ENCODE data around the gene CXorf38.

- PRO-cap = bidirectional peak, plus-strand start at chrX:38805341, minus-strand start at chrX:38805096
- RRBS = 48% methylated on average over 3 of the region's 16 CpGs
These were observed 4.0 kb downstream of the MID1IP1 start for GRCh38 chrX:38805292-38805613.

DNA sequence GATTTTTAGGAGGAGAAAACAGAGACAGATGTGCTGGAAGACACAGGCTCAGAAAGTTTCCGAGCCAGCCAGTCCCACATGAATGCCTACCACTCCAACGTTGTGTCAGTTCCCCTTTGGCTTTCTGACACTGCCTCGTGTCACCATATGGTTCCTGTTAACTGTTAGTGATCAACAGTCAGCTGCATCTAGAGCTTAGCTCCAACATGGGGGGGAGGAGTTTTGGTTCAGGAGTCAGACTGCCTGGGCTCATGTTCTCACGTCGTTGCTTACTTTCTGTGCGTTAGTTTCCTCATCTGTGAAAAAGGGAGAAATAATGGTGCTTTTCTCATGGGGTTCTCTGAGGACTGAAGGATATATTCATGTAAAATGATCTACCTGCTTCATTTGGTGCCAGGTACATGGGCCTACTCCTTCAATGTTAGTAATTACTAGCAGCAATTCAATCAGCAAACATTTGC lies 343.8 kb downstream of the MID1IP1 start:
- PRO-cap = no peak
- RRBS = no CpG with 5 or more reads among the region's 6 CpGs

GRCh38 chrX:39174371-39175487 lies 373.5 kb downstream of the MID1IP1 start:
- PRO-cap = no peak
- RRBS = no CpG with 5 or more reads among the region's 18 CpGs

DNA sequence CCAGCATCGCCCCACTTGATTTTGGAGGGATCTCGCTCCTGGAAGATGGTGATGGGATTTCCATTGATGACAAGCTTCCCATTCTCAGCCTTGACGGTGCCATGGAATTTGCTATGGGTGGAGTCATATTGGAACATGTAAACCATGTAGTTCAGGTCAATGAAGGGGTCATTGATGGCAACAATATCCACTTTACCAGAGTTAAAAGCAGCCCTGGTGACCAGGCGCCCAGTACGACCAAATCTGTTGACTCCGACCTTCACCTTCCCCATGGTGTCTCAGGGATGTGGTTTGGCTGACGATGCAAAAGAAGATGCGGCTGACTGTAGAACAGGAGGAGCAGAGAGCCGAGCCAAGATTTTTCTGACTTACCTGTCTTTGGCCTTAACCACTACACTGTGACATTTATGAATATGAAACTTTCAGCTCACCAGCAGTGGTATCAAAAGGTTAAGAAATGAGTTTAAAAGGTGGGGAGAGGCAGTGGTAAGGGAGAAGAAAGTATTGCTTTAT lies 309.8 kb downstream of the BCOR start:
- PRO-cap = bidirectional peak, plus-strand start at position 306 of the sequence, minus-strand start at position 282 of the sequence
- RRBS = no CpG with 5 or more reads among the region's 9 CpGs

DNA sequence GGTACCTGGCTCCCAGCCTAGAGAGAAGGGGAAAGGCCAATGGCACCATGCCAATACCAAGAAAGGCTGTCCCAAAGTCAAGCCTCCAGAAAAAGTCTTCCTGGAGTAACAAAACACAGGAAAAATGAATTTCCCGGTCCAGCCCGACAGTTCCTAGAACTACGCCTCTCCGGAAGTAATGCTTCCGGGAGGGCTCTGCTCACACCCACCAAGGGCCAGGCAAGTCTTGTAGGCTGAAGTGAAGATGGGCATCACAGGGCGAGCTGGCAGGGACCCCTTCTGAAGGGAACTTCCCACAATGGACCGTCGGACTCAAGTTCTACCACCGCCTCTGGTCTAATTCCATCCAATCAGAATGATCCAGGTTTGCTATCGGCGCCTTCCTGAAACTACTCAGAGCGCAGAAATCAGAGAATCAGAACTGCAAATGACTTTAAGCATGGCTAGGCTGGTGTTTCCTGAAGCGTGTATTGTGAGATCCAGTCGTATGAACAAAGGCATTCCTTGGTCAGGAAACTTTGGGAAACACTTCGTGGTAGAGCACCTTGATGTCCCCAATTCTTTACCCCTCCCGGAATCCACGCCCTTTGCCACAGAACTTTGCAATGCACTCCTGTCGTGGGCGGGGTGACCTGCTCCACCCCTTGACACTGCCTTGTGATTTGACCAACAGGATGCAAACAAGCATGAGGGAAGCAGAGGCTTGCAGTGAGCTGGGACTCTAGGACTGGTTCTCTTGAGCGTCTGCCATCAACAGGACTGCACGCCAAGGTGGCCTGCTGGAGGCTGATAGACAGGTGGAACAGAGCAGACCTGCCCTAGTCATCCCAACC lies 127.8 kb downstream of the BCOR start:
- PRO-cap = no peak
- RRBS = no CpG with 5 or more reads among the region's 21 CpGs

GRCh38 chrX:40007473-40008189 lies 90.1 kb downstream of the BCOR start:
- PRO-cap = no peak
- RRBS = no CpG with 5 or more reads among the region's 32 CpGs

DNA sequence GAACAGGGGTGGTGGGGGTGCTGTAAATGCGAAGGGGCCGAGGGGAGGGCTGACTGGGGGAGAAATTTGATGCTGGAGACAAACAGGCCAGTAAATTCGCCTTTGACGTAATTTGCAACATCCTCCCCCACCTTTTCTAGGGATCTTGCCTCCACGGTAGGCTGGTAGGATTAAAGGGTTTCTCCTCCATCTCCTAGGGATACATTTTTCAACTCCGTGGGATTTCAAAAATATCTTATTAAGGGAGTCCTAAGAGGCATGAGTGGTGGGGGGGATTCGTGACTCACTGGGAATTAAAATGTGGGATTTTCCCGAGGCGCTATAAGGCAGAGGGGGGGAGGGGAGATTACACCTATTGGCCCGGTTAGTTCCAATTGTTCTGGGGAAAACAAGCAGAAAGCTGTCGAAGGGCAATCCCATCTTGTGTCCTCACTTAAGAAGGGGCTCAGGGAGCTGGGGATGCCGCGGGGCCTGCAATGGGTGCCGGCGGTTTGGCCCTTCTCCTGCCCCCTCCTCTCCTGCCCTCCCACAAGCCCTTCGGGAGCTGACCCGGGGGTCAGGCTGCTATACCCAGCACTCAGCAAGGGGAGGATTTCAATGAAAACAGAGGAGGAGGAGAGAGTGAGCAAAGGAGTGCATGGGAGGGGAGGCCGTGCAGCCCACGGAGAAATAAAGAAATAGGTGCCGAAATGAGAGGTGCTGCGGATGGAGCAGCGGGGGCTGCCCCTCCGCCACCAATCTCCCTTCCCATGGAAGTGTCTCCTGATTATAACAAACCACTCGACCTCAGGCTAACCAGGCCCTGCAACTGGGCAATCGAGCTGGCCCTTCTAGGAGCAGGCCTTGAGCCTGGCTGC lies 3.2 kb upstream of the BCOR start:
- PRO-cap = no peak
- RRBS = 65% methylated on average over 4 of the region's 25 CpGs

DNA sequence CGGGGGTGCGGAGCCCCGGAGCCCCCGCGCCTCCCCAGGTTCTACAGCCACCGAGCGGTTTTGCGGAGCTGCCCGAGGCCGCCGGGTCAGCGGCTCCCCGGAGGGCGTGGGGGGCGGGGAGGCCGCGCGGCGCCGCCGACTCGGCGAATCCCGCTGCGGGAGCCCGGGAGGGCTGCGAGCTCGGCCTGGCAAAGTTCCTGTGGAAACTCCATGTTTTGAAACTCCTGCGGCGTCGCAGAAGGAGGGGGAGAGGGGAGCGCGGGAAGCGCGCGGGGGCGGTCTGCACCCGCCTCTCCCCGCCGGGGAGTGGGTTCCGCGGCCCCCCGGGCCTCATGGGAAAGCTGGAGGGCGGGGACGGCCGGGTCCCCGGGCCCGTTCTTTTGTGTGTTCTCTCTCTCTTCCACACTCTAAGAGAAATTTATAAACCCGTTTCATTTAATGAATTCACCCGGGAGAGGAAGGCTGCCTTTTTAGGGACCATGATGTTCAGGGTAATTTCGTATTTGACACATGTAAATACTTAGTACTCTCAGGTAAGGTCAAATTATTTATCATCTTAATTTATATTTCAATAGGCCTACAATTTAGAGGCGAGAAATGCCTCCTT lies 12.0 kb upstream of the BCOR start:
- PRO-cap = bidirectional peak, plus-strand start at position 249 of the sequence, minus-strand start at position 62 of the sequence
- RRBS = 10% methylated on average over 25 of the region's 52 CpGs

DNA sequence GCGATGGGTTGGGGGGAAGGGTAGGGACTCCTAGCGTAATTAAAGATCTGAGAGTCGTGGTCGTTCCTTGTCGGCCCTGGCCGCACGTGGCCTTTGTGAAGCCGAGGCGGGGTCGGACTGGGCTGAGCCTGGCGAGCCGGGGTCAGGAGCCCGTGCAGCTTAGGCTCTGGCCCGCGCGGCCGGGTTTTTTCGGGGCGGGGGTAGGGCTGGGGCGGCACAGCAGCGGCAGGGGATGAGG lies 58.3 kb upstream of the BCOR start:
- PRO-cap = no peak
- RRBS = 81% methylated on average over 10 of the region's 21 CpGs

GRCh38 chrX:40158236-40158873 lies 60.6 kb upstream of the BCOR start:
- PRO-cap = bidirectional peak, plus-strand start at chrX:40158381, minus-strand start at chrX:40158346
- RRBS = no CpG with 5 or more reads among the region's 63 CpGs

GRCh38 chrX:40179350-40179658 lies 81.5 kb upstream of the BCOR start:
- PRO-cap = no peak
- RRBS = no CpG with 5 or more reads among the region's 6 CpGs

DNA sequence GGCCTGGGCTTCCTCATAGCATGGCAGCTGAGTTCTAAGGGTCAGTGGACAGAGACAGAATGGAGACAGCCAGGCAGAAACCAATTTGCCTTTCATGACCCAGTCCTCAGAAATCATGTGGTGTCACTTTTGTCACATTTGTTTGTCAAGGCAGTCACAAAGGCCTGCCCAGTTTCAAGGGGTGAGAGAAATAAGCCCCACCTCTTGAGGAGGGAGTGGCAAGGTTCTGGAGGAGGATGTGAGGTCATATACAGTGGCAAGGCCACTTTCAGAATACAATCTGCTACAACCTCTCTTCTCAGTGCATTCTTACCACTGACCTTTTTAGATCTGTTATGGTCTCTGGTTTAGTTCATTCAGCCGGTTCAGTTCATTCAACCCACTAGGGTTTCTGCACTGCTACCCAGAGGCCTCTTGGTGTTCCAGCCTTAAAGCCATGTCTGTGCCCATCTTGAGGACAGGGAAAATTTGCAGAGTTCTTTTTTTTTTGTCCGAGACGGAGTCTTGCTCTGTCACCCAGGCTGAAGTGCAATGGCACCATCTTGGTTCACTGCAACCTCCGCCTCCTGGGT lies 103.8 kb upstream of the BCOR start:
- PRO-cap = no peak
- RRBS = no CpG with 5 or more reads among the region's 4 CpGs

DNA sequence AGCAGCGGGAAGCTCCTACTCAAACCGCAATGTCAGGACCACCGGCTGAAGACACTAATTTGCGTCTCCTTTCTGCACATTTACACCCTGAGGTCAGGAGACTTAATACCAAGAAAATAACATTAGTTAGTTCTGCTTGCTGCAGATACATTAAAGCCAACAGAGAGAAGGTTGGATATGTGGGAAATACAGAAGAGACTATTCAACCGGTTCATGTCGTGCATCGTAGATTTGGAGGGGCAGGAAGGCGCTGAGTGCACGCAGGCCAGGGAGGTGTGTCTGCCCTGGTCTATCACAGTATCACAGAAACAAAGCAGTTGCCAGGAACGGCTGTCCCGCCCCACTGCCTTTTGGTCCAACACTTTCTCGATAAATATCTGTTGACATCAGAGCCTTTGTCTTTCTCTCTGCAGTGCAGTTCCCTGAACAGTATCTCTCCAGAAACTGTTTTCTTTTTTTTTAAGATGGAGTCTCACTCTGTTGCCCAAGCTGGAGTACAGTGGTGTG lies 151.0 kb upstream of the BCOR start:
- PRO-cap = no peak
- RRBS = no CpG with 5 or more reads among the region's 12 CpGs

- PRO-cap = no peak
- RRBS = no CpG with 5 or more reads among the region's 5 CpGs
These were observed 157.5 kb upstream of the ATP6AP2 start for GRCh38 chrX:40423172-40423780.

- PRO-cap = no peak
- RRBS = no CpG with 5 or more reads among the region's 9 CpGs
These were observed 67.6 kb upstream of the ATP6AP2 start for GRCh38 chrX:40513063-40513663.

DNA sequence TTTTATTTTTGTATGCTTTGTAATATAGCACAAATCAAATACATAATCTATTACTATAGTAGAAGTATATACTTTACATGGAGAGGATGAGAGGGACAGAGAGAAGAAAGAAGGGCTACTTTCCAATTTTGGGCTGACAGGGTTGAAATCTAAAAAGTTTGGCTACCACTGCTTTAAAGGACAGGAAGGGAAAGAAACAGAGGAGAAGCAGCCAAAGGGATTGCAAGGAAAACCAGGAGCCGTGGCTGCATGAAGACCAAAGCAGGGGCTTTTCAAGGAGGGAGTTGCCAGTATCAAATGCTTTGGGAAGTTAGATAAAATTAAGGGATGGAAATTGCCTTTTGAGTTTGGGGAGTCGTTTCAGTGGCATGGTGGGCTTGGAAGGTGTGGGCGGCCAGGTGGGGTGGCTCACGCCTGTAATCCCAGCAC lies 4.4 kb downstream of the ATP6AP2 start:
- PRO-cap = no peak
- RRBS = no CpG with 5 or more reads among the region's 4 CpGs

- PRO-cap = bidirectional peak, plus-strand start at chrX:40646680, minus-strand start at chrX:40646638
- RRBS = no CpG with 5 or more reads among the region's 5 CpGs
These were observed 896 bp downstream of the CXorf38 start for GRCh38 chrX:40646489-40646841.

DNA sequence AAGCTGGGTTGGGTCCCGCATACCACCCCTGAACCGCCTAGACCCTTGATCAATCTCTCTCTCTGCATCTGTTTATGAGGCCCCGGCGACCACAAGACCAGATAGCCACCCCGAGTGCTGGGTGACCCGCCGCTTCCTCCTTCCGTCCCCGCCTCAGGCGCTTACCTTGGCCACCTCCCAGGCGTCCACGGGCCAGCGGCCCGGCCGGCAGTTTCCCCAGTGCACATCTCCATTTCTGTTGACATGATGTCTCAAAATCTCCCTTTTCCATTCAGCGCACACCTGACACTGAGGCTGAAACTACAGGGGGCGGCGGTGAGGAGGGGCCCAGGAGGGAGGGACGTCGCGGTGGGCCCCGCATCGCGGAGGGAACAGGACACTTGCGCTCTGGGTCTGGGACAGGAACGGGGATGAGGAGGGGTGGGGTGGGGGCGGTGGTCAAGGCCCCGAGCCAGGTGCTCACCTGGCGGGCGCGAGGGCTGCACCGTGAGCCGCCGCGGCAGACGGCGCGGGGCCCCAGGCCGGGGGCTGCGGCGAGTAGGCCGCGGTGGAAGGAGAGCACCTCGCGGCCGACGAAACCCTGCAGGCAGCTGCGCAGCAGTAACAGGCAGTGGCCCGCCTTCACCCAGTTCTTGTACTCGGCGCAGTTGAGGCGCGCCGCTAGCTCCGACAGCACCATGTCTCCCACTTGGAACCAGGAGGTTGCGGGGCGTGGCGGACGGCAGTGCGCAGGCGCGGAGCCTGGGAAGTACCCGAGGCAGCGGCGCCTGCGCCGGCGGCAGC lies at the start of gene CXorf38:
TSS of gene CXorf38 (minus strand) at position 720 of the 783 bp plus-strand sequence.
- PRO-cap = bidirectional peak, plus-strand start at position 180 of the sequence, minus-strand start at position 153 of the sequence; bidirectional peak, plus-strand start outside the sequence, minus-strand start at position 690 of the sequence
- RRBS = 0% methylated on average over 2 of the region's 68 CpGs

- PRO-cap = bidirectional peak, plus-strand start at chrX:40647709, minus-strand start at chrX:40647531
- RRBS = 15% methylated on average over 8 of the region's 19 CpGs
These were observed 244 bp upstream of the CXorf38 start for GRCh38 chrX:40647625-40647984.

DNA sequence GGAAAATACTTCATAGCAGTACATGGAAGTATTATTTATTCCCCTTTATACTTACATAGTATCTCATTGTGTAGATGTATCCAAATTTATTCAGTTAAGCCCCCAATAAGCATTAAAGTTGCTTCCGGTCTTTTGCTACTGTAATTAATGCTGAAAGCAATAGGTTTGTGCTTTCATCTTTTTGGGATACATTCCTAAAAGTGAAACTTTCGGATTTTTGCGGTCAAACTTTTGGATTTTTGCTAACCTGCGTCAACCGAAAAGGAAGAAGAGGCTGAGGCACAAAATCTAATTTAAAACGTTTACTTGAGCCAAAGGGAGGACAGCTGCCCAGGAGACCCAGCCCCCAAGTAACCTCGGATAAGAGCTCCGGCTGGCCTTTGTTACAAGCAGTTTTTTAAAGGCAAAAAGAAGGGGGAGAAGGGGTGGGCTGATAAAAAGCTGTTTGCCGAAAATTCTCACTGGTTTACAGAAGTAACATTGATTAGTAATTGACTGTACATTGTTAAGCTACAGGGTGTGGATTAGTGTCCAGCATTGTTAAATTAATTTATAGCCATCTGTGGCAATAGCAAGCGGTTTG lies 59.4 kb upstream of the USP9X start:
- PRO-cap = no peak
- RRBS = no CpG with 5 or more reads among the region's 10 CpGs

Data from MCF 10A (cell line).